H1 (cell line): Measurements from ENCODE around the genes PYDC5, OR10J5, TAGLN2, NCSTN and NHLH1.

DNA sequence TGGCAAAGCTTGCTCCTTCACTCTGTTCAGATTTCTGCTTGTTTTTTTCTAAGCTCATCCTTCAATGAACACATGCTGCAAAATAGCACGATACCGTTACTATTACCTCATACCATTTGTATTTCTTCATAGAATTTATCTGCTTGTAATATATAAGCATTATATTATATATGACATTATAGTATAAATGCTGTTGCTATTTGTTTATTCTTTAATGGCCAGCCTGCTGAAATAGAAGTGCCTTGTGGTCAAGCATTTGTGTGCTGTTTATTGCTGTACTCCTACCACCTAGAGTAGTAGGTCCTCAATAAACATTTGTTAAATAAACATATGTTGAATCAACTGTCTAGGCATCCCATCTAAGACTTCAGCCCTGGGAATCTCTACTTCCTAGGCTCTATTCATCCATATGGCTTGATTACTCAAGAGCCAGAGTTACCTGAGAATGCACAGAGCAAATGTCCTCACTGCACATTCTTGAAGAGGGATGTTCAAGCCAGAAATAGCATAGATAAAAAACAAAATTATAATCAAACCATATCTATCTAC, at the start of gene PYDC5:
PYDC5 (minus strand) TSS at position 300 of the 549 bp plus-strand sequence.
- RRBS: no CpG with 5 or more reads among the region's 2 CpGs
CAGE:
- cytosol, long polyA plus RNA: no peak
- long polyA plus RNA: no peak
- nucleus, long polyA plus RNA: no peak

- RRBS: no CpG with 5 or more reads among the region's 2 CpGs
CAGE:
- cytosol, long polyA plus RNA: no peak
- long polyA plus RNA: no peak
- nucleus, long polyA plus RNA: no peak
Observed at GRCh38 chr1:159535716-159536160, at the start of gene OR10J5. Gene OR10J5, minus strand, starts transcription at chr1:159536007.

DNA sequence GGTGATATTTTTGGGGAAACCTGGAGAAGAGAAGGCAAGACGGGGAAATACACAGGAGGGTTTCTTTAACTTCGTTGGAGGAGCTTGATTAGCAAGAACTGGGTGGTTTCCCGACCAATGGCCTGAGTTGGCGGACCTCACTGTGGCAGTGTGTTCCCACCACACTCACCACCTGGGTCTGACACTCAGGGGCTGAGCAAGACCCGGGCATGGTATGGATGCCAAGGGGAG, 3.7 kb downstream of the TAGLN2 start:
- RRBS: no CpG with 5 or more reads among the region's 5 CpGs
CAGE:
- cytosol, long polyA plus RNA: no peak
- long polyA plus RNA: no peak
- nucleus, long polyA plus RNA: no peak

- RRBS: 0% methylated on average over 1 of the region's 42 CpGs
CAGE:
- cytosol, long polyA plus RNA: start-site peak on the minus strand at chr1:159925473-159925510, 1,892 reads
- long polyA plus RNA: start-site peak on the minus strand at chr1:159925473-159925512, 1,987 and 2,192 reads in 2 replicates
- nucleus, long polyA plus RNA: start-site peak on the minus strand at chr1:159925473-159925512, 1,030 reads
Observed at GRCh38 chr1:159924905-159925555, at the start of gene TAGLN2. Gene TAGLN2, minus strand, starts transcription at chr1:159925507.

DNA sequence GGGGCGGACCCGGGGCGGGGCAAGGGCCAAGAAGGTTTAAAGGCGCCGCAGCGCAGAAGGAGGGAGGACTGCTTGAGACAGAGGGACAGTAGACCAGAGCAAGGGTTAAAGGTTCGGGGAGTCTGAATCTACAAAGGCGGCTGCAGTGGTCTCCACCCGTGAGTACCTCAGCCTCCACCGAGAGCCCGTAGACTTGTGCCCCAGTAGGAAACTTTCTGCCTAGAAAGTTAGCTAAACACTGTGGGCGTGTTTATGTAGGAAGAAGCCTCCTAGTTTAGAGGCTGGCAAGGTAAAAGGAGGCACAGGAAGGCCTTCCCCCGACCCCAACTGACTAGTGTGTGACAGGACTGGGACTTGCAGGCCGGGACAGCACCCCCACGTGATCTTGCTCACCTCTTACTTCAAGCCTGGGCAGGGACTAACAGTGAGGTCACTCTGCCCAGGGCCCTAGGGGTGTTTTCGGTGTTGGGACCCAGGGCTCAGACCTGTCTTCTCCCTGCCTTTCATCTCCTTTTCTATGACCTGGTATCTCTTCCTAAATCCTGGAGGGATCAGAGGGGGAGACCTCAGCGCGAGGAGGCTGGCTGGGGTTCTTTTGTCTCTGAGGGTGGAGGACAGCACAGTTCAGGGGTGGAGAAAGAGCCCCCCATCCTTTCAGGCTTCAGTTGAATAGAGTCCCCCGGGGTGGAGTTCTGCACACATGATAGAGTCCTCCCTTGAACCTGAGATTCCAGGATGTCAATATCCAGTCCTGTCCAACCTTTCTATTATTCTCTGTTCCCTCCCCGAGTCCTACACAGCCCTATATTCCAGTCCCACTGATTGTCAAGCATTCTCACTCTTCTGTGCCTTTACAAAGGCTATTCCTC, 483 bp upstream of the TAGLN2 start:
- RRBS: no CpG with 5 or more reads among the region's 20 CpGs
CAGE:
- cytosol, long polyA plus RNA: no peak
- long polyA plus RNA: no peak
- nucleus, long polyA plus RNA: no peak

DNA sequence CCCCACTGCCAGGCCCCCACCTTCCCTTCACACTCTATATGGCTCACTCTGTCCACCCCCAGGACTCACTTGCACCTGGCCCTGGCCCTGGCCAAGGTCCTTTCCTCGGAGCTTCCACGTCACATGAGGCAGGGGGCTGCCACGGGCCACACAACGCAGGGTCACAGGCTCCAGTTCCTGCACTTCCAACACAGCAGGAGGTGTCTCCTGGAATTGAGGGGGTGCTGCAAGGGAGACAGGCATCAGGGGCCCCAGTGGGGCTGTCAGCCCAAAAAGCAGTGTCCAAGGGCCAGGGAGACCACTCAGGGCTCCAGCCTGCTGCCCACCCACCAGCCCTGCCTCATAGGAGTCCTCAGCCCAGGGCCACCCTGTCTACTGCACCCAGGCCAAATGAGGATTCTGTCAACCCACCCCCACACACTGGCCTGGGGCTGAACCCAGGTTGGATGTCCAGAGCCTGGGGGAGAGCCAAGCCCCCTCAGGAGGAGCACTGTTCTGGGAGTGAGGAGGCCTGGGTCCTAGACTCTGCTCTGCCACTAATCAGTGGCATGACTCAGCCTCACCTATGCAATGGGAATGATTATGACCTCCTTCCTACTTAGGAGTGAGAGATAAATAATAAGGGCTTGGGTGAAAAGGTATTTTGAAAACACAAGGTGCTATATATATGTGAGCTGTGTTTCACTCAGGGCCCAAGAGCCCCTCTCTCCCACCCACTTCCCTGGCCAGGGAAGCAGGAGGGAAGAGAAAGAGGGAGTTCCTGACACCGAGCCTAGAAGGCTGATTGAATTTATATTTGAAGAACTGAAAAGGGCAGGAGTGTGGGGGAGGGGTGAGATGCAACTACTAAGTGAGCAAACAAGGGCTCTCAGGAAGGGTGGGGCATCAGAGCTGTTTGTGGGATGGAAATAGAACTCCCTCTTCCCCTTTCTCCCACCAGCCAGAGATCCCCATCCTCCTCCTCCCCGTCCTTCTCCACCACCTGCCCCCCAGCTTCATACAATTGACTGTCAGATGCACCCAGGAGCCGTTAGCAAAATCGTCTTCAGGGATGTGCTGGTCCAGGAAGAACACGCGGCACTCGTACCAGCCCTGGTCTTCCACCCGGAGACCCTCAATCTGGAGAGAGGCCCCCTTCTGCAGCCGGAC, 8.4 kb downstream of the IGSF9 start:
- RRBS: no CpG with 5 or more reads among the region's 13 CpGs
CAGE:
- cytosol, long polyA plus RNA: no peak
- long polyA plus RNA: no peak
- nucleus, long polyA plus RNA: no peak

DNA sequence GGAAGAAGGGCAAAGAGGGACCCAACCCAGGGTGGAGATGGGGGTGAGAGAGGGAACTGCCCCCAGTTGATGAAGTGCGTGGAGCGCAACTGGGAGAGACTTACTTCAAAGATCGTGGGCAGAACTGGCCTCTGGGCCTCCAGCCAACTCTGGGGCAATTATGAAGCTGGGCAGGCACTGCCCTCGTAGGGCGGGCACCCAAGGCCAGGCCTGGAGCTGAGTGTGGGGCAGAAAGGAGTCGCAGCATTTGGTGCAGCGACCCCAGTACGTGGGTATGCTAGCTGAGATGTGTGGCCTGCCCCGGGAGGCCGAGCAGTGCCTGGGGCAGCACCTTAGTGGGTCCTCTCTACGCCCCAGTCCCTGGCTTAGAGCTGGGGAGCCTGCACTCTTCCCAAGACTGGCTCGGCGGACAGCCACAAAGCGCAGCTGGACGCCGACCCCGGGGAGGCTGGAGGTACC, 542 bp downstream of the IGSF8 start:
- RRBS: 2% methylated on average over 1 of the region's 17 CpGs
CAGE:
- cytosol, long polyA plus RNA: no peak
- long polyA plus RNA: no peak
- nucleus, long polyA plus RNA: no peak

DNA sequence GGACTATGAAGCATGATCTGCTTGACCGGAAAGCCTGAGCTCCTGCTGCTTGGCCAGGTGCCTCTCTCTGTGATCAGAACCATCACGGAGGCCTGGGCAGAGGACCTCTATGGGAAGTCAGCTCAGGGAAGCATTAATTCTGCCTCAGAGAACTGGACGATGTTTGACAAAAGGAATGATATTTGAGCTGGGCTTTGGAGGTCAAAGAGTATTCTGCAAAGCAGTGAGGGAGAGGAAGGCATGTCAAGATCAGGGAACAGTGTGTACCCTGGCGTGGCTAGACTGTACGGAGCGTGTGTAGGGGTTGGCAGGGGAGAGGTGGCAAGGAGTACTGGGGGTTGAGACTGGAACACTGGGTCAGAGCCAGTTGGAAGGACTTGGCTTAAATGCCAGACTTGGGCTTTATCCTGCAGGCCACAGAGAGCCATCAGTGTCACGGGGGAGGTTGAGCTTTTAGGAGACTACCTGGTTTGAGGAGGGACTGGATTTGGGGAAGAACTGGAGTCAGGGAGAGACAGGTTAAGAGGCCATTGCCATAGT, 16.4 kb downstream of the ATP1A2 start:
- RRBS: no CpG with 5 or more reads among the region's 7 CpGs
CAGE:
- cytosol, long polyA plus RNA: no peak
- long polyA plus RNA: no peak
- nucleus, long polyA plus RNA: no peak

DNA sequence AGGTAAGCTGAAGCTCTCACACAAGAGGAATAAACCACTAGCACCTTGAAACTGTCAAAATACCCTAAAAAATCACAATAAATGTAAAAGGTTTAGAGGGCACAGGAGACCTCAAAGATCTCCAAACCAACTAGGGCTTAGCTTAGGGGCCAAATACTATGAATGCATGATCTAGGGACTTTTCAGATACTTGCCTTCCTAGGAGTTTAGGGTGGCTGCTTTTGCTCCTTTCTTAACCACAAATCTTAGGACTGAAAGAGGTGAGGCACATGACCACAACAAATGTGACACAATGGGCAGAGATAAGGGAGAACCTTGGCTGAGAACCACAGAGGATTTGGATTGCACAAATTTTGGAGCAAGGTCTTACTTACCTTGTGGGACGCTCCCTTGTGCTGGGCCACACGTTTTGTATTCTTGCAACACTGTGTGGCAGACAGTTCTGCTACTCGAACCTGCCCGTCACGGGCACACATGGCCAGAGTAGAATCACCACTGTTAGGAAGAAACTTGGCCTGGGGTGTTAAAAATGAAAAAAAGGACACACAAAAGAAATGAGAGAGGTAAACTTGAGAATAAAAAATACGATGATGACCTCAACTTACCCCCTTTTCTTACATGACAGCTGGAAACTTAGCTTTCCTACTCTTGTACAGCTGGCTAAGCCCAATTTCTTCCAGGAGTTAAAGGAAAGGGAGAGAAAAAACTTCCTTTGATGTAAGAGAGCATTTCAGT, 23.9 kb downstream of the DCAF8 start:
- RRBS: no CpG with 5 or more reads among the region's 6 CpGs
CAGE:
- cytosol, long polyA plus RNA: no peak
- long polyA plus RNA: no peak
- nucleus, long polyA plus RNA: no peak

- RRBS: no CpG with 5 or more reads among the region's 6 CpGs
CAGE:
- cytosol, long polyA plus RNA: no peak
- long polyA plus RNA: no peak
- nucleus, long polyA plus RNA: no peak
Observed at GRCh38 chr1:160261499-160261796, 901 bp downstream of the DCAF8 start.

DNA sequence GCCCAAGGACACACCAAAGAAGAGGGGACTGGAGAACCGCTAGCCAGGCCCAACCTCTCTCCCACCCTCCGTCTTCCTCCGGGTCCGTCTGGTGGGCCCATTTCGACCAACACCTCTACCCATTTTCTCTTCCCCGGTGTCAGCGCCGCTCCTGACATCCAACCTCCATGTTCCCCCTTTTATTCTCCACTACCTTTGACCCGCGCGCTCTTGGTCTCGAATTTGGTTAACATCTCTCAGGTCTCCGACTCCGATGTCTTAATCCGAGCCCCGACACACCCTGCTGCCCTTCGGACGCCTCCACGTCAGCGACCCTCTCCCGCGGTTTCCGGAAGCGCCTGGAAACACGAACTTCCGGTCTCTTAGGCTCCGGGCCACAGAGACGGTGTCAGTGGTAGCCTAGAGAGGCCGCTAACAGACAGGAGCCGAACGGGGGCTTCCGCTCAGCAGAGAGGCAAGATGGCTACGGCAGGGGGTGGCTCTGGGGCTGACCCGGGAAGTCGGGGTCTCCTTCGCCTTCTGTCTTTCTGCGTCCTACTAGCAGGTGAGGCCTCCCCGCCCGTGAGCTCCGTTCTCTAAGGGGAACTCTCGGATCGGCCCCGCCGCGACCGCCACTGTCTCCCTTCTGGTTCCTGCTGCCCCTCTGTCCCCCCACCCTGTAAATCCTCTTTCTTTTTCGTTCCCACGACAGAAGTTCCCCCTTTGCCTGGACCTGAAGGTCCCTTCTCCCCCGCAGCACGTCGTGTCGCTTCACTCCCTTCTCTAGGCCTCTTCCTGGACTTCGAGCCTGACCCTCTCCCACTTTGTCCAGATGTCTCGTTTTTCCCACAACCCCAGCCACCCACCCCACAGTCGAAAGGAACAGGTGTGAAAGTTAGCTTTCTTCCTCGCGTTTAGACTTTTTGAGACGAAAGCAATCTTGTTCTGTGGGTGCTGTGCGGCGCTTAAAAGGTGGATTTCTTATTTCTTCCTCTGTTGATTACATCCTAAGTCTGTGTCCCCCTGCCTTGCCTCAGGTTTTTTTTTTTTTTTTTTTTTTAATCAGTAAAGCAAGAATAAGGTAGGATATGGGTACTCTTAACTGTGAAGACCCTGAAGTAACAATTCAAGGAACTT, at the start of gene NCSTN:
NCSTN (plus strand) TSS at position 446 of the 1,116 bp plus-strand sequence.
- RRBS: no CpG with 5 or more reads among the region's 60 CpGs
CAGE:
- cytosol, long polyA plus RNA: start-site peak on the minus strand centred at position 302 of the sequence, 40 bp wide, 649 reads; start-site peak on the plus strand centred at position 466 of the sequence, 42 bp wide, 1,084 reads
- long polyA plus RNA: start-site peak on the minus strand centred at position 300 of the sequence, 37 bp wide, 264 and 663 reads in 2 replicates; start-site peak on the plus strand centred at position 466 of the sequence, 42 bp wide, 767 and 859 reads in 2 replicates
- nucleus, long polyA plus RNA: start-site peak on the minus strand centred at position 304 of the sequence, 54 bp wide, 1,054 reads; start-site peak on the plus strand centred at position 449 of the sequence, 8 bp wide, 857 reads

DNA sequence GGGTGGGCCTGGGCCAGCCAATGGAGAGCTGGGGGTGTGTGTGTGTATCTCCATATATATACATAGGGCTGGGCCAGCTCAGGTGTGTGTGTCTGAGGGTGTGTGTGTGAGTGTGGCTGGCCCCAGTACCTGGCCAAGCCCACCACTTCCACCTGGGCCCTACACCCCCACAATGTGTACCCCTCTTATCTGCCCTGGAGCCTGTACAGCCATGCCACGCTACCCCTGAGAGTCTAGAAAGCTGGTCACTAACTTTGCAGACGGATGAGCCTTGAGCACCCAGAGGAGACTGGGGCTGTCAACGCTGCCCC, at the start of gene NHLH1:
NHLH1 (plus strand) TSS at position 85 of the 311 bp plus-strand sequence.
- RRBS: no CpG with 5 or more reads among the region's 3 CpGs
CAGE:
- cytosol, long polyA plus RNA: no peak
- long polyA plus RNA: no peak
- nucleus, long polyA plus RNA: no peak

DNA sequence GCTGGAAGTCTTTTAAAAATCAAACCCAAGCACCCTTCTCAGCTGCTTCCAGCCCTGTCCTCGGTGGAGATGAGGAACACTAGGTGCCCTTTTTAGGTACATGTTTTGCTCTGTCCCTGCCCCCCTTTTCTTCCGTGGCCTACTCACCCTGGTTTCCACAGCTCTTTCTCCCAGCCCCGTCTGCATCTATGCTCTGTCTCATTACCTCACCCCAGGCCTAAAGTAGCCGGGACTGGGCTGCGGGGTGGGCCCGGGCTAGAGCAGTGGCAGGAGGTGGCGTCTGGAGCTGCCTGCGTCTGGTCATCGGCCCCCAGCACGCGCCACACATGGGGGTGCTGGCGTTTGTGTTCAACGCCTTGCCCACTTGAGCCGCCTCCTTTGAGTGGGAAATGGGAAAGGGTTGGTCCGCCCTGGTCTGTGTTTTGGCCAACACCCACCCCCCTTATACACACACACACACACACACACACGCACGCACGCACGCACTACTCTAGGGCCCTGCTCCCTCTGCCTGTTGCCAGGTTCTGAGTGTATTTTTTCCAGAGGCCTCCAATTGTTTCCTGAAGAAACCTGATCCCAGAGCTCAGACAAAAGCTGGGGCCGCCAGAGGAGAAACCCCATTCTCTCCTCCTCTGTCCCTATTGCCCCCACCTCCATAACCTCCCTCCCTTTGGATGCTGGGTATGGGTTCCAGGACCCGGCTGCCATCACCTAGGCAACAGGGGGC, 10.0 kb downstream of the VANGL2 start:
- RRBS: no CpG with 5 or more reads among the region's 21 CpGs
CAGE:
- cytosol, long polyA plus RNA: no peak
- long polyA plus RNA: no peak
- nucleus, long polyA plus RNA: no peak

DNA sequence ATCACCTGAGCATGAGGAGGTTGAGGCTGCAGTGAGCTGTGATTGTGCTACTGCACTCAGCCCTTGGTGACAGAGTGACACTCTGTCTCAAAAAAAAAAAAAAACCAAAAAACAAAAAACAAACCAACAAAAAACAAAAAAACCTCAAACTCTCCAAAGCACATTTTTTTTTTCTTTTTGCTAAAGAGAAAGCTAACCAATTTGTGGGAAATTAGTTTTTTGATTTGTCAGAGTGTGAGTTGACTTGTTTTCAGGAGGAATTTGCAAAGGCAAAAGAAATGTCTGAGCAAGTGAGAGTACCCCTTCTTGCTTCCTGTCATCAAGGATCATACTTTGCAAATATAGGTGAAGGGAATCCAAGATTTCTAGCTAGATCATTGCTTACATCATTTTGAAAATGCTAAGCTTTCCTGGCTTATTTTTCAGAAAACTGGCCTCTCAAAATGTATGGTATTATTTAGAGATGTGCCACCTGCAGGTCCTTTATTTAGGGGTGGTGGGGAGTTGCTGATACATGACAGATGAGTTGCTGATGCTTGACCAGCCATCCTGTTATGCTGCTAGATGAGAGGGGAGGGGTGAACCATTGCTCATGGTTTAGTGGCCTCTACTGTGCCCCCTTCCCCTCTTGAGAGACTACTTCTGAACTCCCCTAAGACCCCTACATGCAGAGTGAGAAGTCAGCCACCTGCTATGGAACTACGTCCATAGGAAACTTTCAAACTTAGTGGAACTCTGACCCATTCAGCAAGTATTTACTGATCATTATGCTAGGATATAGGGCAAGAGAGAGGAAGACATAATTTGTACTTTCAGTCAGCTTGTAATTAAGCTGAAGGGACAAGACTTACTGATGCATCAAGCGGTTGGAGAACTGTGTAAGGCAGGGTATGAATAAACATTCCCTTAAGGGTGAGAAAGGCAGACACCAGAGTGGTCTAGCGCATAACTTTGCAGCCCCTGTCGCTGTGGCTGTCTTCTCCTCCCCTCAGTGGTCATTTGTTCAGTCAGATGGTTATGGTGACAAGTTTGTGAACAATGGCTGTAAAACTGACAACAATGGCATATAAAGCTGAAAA, 34.7 kb downstream of the SLAMF6 start:
- RRBS: no CpG with 5 or more reads among the region's 4 CpGs
CAGE:
- cytosol, long polyA plus RNA: no peak
- long polyA plus RNA: no peak
- nucleus, long polyA plus RNA: no peak

DNA sequence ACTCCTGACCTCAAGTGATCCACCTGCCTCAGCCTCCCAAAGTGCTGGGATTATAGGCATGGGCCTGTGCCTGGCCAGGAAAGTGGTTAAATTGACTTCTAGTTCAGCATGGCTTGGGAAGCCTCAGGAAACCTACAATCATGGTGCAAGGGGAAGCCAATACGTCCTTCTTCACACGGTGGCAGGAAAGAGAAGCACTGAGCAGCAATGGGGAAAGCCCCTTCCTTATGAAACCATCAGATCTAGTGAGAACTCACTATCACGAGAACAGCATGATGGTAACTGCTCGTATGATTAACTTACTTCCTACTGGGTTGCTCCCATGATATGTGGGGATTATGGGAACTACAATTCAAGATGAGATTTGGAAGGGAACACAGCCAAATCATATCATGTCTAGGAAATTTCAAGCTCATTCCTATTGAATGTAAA, 1.1 kb upstream of the CD48 start:
- RRBS: no CpG with 5 or more reads among the region's 4 CpGs
CAGE:
- cytosol, long polyA plus RNA: no peak
- long polyA plus RNA: no peak
- nucleus, long polyA plus RNA: no peak

- RRBS: no CpG with 5 or more reads among the region's 7 CpGs
CAGE:
- cytosol, long polyA plus RNA: no peak
- long polyA plus RNA: no peak
- nucleus, long polyA plus RNA: no peak
Observed at GRCh38 chr1:160714087-160714935, 2.7 kb upstream of the CD48 start.

DNA sequence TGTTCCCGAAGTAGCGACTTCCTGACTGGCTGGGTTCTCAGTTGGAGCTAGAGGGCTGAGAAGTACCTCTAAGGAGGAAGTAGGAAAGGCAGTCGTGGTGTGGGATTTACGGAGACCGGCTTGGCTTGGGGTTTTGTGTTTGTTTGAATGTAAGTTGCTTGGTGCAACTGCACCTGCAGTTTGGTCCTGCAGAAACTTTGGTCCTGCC, 372 bp upstream of the F11R start:
- RRBS: no CpG with 5 or more reads among the region's 5 CpGs
CAGE:
- cytosol, long polyA plus RNA: no peak
- long polyA plus RNA: no peak
- nucleus, long polyA plus RNA: start-site peak on the plus strand centred at position 66 of the sequence, 52 bp wide, 14 reads

CAGE:
- cytosol, long polyA plus RNA: no peak
- long polyA plus RNA: no peak
- nucleus, long polyA plus RNA: no peak
Observed at GRCh38 chr1:161044365-161044882, 1.4 kb downstream of the USF1 start.

DNA sequence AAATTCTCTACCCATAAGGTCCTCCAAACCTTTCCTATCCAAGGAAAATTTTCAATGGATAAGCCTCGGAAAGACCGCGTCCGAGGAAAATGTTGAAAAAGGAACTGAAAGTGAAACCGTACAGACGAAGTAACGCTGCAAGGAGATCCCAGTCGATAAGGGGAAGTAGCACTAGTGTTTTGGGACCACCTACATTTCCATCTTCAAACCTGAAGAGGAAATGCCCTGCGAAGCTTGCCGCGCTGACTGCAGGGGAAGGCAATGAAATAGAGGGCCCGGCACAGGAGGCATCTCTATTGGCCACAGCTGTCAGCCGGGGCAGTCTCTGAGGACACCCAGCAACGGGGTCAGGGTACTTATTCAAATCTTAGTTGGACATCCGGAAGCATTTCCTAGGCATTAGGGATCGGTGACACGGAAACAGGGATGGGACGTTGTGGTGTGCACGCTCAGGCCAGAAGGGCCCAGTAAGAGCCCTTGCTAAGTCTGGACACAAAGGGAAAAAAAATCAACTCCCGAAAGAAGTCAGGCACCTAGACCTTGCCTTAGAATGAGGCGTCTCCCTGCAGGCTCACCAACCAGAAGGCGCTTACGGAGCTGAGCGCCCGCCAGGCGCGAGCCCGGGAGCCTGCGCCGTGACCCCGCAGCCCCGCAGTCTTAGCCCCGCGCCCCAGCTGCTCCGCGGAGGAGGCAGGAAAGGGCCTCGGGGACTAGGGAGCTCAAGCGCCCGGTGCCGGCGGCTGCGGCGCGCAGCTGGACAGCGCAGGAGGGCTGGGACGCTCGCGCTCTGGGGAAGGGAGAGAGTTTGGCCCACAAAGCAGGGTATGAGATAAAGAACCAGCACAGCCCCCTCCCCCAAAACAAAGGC, 660 bp downstream of the USF1 start:
- RRBS: 0% methylated on average over 6 of the region's 48 CpGs
CAGE:
- cytosol, long polyA plus RNA: no peak
- long polyA plus RNA: no peak
- nucleus, long polyA plus RNA: no peak

DNA sequence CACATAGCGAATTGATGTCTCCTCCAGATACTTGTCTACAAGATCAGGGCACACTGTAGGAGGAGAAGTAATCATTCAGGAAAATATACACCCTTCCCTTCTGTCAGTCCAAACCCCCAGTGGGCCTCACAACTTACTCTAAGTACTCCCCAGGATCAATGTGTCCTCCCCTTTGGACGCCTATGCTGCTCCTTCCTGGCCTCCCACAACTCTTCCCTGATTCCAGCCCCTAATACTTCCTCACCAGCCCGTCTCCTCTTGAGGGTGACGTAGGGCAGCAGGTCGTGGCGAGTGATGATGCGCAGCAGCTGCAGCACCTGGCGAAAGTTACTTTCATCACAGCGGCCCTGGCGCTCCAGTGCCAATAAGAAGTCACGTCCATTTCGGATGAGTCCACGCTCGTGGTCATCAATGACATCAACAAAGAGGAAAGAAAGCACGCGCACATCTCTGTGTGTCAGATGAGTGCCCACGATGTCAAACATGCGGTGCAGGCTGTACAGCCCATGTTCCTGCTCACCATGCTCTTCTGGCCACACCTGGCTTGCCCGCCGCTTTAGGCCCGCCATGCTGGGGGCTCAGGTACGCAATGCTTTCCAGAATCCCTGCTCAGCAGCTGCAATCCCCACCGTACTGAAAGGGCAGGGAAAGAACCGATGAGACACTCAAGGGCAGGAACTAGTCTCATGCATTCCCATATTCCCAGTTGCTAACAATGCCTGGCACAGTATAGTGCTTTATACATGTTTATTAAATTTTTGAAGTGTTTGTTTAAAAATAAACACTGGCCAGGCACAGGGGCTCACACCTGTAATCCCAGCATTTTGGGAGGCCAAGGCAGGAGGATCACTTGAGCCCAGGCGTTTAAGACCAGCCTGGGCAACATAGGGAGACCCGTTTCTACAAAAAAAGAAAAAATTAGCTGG, 6.3 kb downstream of the NIT1 start:
- RRBS: no CpG with 5 or more reads among the region's 26 CpGs
CAGE:
- cytosol, long polyA plus RNA: no peak
- long polyA plus RNA: no peak
- nucleus, long polyA plus RNA: no peak